Cerebral cortex (tissue), 2 donors: ENCODE results near the gene TXNDC11.

DNA sequence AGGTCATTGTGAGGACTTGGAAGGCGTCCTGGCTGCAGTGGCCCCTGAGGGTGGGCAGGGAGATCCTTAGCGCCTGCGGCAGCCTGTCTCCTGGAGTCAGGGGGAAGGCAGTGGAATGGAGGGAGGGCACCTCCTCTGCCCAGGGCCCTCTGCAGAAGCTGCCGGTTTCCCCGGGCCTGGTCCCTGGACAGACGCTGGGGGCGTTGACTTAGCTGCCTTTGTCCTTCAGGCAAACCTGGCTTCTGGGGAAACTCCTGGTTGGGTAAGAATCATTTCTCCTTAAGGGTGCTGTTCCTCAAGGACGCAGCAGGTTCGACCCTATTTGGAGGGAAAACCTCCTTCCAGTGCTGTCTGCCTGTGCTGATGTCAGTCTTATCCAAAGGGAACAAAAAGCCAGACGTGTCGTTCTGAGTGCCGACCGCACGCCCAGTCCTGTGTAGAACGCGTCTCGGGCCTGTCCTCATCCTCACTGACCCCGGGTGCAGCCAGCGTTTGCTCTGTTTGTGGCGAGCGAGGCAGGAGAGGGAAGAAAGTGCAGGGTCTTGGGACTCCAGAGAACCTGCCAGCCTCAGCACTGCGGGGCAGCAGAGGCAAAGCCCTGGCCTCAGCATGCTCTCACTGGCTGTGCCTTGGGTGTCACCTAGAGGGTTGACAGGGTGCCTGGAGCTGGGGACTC lies 5.7 kb downstream of the SNN start:
- PRO-cap, 2 experiments = no peak in any of the 2 experiments

GRCh38 chr16:11677464-11678430 lies 9.5 kb downstream of the SNN start:
- PRO-cap, 2 experiments = no peak in any of the 2 experiments

- PRO-cap, 2 experiments = no peak in any of the 2 experiments
Observed at GRCh38 chr16:11688158-11688833, 20.0 kb downstream of the SNN start.

DNA sequence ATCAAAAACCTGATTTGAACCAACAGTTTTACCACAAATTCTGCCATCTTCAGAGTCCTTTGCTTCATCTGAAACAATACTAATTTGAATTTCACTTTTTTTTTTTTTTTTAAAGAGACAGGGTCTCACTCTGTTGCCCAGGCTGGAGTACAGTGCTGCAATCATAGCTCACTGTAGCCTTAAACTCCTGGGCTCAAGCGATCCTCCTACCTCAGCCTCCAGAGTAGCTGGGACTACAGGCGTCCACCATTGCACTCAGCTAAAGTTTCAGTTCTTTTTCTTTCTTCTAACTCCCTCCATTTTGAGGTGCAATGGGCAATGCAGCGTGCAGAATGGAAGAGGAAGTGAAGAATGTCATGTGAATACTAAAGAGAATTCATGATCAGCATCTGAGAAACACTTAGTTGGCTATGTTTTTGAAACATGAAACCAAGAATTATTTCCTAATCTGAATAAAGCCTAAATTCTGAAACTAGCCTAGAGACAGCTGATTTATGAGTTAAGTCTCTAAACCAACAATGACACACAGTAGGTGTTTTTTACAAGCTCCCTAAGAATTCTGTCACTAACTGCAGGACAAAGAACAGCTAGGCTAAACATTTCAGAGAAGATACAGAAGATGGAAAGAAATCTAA lies 20.9 kb downstream of the SNN start:
- PRO-cap, 2 experiments = no peak in any of the 2 experiments

DNA sequence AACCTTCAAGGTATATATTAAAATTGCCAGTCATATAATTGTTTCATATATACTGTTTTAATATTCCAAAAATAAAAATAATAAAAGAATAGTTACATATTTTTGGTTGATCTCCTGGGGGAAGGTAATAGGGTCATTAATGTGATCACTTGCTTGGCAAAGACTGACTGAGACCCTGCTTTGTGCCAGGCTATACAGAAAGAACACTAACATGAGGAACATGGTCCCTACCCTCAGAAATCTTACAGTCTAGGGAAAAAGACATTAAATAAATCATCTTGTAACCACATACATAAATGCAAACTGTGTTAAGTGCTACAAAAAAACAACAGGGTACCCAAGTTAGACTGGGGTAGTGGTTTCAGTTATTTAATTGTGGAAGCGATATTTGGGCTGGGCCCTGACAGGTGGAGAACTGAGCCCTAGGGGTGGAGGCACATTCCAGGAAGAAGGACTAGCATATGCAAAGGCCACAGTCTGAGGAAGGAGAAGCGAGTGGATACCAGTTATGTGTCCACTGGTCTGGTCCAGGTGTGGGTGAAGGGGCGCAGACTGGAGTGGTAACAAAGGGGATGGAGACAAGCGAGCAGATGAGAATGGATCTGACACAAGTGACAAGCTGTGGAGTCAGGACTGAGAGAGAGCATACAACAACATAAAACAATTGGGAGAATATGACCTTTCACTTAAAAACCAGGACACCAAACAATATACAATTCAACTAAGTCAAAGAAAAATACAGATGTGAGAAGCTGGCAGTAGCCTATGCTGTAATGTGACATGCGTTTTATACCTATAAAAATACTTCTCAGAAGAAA lies 22.9 kb downstream of the TXNDC11 start:
- PRO-cap, 2 experiments = no peak in any of the 2 experiments

DNA sequence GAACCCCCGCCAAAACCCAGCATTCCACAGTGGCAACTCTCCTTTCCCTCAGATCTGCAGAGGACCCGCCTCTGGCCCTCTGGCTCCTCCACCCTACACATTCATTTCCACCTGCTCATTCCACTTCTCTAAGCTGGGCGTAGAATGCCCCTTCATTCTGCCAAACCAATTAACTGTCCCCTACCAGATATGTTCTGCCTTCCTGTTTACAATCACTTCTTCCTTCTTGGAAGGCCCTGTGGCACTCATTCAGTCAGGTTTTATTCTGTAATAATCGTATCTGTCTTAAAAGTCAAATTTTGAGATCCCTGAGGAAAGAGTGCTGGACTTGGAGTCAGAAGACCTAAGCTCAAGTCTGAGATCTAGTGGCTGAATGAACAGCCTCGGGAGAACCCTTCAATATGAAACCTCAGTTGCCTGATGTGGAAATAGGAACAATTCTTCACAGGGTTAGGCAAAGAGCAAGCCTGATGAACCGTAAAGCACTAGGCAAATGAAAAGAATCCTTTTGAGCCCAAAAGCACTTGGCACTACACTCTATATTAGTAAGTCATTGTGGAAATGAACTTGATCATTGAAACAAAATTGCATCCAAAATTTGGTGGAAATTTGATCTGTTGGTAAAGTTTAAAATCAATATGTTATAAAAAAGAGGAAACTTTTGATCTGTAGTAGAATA lies 20.3 kb downstream of the TXNDC11 start:
- PRO-cap, 2 experiments = no peak in any of the 2 experiments

DNA sequence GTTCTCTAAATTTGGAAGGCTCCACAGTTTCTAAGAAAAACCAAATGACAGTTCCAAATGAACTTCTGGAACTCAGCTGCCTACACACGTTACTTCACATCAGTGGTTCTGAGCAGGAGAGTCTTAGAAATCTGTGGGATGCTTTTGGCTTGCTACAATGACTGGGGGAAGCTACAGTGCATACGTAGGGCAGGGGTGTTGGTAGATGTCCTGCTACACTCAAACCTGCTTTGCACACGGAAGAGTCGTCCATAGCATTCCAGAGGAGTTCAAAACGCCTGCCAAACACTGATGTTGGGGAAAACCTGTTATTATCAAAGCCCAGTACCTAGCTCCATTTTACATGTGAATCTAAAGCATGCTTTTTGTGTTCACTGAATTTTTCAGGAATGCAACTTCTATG lies 7.9 kb downstream of the TXNDC11 start:
- PRO-cap, 2 experiments = no peak in any of the 2 experiments

DNA sequence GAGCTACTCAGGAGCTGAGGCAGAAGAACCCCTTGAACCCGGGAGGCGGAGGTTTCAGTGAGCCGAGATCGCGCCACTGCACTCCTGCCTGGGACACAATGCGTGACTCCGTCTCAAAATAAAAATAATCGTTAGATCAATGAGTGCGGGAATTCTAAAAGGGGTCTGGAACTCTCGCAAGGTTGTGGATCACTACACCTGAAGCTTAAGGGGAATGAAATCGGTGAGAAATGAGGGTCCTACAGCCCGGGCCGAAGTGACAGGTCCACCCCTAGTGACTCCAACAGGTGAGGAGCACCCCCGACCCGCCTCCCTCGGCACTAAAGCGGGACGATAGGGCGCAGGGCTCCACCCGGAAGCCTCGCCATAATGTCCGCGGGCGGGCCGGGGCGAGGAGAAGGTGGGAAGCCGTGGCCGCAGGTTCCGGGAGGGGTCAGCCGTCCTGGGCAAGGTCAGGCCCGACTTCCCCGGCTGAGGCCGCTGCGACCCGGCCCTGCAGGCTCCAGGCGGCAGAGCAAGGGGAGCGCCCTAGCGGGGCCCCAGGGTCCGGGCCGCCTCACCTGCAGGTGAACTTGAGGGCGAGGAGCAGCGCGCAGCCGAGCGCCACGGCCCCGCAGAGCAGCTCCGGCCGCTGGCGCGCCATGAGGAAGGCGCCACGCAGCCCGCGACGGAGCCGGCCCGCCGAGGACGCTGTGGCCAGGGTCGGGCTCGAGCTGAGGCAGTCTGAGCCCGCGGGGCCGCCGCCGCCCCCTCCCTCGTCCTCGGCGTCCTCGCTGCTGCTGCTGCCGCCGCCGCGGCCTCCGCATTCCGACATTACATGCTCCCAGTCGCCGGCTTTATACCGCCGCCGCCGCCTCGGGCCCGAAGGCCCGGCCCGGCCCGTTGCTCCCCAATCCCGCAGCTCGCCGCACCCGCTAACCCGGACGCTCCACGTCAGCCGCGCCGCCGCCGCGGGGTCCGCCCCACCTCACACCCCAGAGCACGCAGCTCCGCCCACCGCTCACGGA lies at the start of gene TXNDC11:
TXNDC11 (minus strand) TSS at position 941 of the 1,007 bp plus-strand sequence.
- PRO-cap, 2 experiments = peak in 2 of 2 experiments; most common minus-strand start position 809 of the sequence (in 1)

- PRO-cap, 2 experiments = no peak in any of the 2 experiments
Observed at GRCh38 chr16:11756131-11756654, 13.5 kb upstream of the TXNDC11 start.

DNA sequence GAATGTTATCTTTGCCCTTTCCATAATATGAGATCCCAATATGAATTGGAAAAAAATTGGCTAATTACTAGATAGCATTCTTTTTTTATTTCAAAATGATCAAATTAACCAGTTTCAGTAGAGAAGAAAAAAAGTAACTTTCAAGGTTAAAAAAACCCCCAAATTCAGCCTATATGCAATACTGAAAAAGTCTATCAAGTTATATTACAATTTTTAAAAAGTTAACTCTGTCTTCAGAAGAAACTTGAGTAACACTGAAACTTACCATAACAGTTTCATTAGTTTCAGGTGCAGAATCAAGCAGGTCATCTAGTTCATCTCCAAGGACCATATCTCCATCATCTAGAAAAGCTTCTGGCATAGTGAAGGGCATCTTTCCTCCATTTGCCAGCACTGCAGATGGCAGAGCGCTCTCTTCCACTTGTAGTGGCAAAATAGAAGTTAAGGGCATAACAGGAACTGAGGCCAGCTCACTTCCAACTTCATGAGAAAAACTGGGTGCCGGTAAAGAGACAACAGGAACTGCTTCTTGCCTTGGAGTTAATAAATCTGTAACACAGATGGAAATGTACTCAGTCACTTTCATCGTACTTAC lies 23.0 kb downstream of the ZC3H7A start:
- PRO-cap, 2 experiments = no peak in any of the 2 experiments

GRCh38 chr16:11915589-11915837 lies 243 bp downstream of the GSPT1 start:
- PRO-cap, 2 experiments = peak in 1 of 2 experiments; most common minus-strand start chr16:11915720 (in 1)

DNA sequence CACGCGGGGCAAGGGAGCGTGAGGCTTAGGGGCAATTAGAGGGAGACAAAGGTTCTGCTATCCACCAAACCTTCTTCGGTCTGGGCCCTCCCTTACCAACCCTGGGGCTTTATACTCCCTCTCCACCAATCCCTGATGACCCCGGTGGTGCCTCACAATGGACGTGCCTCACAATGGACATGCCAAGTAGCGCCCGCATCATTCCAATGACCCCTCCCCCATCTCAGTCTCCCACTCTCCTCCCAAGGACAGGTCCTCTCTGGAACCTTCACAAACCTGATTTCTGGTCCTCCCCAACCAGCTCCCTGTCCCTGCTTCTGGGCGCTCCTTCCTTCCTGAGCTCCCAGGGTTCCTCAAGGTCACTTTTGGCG lies 298 bp downstream of the NPIPB2 start:
- PRO-cap, 2 experiments = no peak in any of the 2 experiments

GRCh38 chr16:11977449-11978145 lies 1.1 kb downstream of the SNX29 start:
- PRO-cap, 2 experiments = peak in 1 of 2 experiments; most common plus-strand start chr16:11977921 (in 1); most common minus-strand start chr16:11977718 (in 1)

- PRO-cap, 2 experiments = peak in 1 of 2 experiments; most common plus-strand start chr16:12347097 (in 1)
Observed at GRCh38 chr16:12346924-12347253, 370.4 kb downstream of the SNX29 start.

DNA sequence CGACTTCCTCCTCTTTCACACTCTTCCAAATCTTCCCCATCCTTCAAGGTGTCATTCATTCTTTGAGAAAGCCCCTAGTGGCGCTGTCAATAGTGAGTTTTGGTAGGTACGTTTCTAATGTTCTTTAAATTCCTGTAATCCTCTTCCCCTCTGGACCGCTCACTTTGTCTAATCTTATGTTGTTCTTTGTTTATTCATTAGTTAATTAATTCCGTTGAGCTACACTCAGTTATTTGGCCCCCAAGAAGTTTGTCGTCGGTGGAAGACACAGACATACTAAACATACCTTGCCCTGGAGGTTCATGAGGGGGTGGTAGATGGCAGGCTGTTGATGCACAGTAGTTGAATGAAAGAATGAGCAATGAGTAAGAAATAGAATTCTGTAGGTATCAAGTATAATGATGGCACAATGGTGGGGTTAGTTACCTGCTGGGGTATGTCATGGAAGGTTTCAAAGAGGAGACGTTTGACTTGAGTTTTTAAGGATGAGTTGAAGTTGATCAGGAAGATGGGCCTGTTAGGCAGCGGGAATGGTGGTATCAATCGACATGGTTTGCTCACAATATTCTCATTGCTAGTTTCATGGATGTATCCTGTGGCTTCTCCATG lies 395.8 kb downstream of the SNX29 start:
- PRO-cap, 2 experiments = no peak in any of the 2 experiments

GRCh38 chr16:14186105-14187259 lies 115.4 kb downstream of the MRTFB start:
- PRO-cap, 2 experiments = peak in 1 of 2 experiments; most common plus-strand start chr16:14186437 (in 1); most common minus-strand start chr16:14186356 (in 1)

DNA sequence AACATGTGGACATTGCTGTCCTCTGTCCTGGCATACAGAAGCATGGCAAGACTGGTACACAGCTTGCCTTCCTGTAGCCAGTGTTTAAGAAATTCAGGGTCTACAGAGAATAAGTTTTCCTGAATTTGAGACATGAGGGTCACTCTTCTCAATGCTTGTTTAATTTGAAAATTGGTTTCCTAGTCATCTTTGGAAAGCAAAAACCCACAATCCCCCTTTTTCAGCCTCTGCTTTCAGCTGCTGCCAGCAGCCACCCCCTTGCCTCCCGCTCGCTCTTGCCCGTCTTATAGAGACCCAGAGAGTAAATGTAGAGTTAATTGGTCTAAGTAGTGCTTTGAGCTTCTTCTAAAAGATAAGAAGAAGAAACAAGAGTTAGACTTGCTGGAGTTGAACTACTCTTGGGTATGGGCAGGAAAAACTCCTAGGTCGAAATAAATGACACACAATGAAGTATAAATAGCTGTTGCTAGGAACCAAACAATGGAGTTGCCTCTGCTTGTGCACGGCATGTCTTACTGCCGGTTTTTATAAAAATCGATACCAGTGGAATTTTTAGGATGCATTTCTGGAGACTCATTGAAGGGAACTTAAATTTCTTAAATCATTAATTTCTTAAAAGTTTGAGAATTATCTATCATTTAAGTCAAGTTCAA lies 116.7 kb downstream of the MRTFB start:
- PRO-cap, 2 experiments = no peak in any of the 2 experiments

- PRO-cap, 2 experiments = peak in 1 of 2 experiments; most common plus-strand start chr16:14307862 (in 1); most common minus-strand start chr16:14307796 (in 1)
Observed at GRCh38 chr16:14307669-14308783, 236.9 kb downstream of the MRTFB start.

- PRO-cap, 2 experiments = no peak in any of the 2 experiments
Observed at GRCh38 chr16:14337357-14338126, 266.4 kb downstream of the MRTFB start.

DNA sequence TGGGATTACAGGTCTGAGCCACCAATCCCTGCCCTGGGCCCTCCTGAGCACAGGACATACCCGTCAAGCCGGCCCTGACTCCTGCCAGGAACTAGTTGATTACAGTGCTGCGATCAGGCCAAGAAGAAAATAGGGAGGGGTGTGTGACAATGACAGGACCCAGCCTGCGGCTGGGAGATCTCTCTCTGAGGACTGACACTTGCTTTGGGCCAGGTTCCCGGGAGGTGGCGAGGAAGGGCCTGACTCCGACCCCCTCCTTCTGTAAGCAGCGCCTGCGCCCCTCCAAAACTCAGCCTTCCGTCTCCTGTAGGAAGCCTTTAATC lies 276.6 kb downstream of the MRTFB start:
- PRO-cap, 2 experiments = no peak in any of the 2 experiments